Mucosa of descending colon (tissue), 1 donor: ENCODE measurements around the gene NXPE3.

GRCh38 chr3:100602998-100603974 lies 6.1 kb upstream of the ADGRG7 start:
- PRO-cap, result no peak

- PRO-cap, result no peak
Measured at GRCh38 chr3:100982580-100983114, 10.6 kb downstream of the ABI3BP start.

- PRO-cap, result unidirectional peak, plus-strand start at chr3:100987180
Measured at GRCh38 chr3:100987096-100987315, 6.2 kb downstream of the ABI3BP start.

DNA sequence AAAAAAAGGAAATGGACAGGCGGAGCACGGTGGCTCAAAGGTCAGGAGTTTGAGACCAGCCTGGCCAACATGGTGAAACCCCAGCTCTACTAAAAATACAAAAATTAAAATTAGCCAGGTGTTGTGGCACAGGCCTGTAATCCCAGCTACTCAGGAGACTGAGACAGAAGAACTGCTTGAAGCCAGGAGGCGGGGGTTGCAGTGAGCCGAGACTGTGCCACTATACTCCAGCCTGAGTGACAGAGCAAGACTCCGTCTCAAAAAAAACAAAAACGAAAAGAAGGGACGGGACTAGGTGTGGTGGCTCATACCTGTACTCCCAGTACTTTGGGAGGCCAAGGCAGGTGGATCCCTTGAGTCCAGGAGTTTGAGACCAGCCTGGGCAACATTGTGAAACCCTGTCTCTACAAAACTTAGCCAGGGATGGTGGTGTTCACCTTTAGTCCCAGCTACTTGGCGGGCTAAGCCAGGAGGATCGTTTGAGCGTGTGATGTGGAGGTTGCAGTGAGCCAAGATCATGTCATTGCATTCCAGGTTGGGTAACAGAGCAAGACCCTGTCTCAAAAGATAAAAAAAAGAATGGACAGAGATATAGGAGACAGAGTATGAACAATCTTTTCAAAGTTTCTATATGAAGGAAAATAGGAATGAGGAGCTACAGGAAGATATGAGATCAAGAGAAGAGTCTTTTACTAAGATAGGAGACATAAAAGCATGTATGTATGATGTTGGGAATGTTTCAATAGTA lies 4.7 kb upstream of the PCNP start:
- PRO-cap, result no peak

- PRO-cap, result no peak
Measured at GRCh38 chr3:101578049-101578538, 4.1 kb downstream of the PCNP start.

GRCh38 chr3:101778846-101780000 lies at the start of gene NXPE3:
Gene NXPE3 (plus strand): TSS chr3:101779211.
- PRO-cap, result bidirectional peak, plus-strand start at chr3:101779211, minus-strand start at chr3:101779122; bidirectional peak, plus-strand start at chr3:101779689, minus-strand start at chr3:101779575

GRCh38 chr3:101784815-101785797 lies 6.1 kb downstream of the NXPE3 start:
- PRO-cap, result no peak

- PRO-cap, result no peak
Measured at GRCh38 chr3:101833514-101833885, 15.8 kb upstream of the NFKBIZ start.

DNA sequence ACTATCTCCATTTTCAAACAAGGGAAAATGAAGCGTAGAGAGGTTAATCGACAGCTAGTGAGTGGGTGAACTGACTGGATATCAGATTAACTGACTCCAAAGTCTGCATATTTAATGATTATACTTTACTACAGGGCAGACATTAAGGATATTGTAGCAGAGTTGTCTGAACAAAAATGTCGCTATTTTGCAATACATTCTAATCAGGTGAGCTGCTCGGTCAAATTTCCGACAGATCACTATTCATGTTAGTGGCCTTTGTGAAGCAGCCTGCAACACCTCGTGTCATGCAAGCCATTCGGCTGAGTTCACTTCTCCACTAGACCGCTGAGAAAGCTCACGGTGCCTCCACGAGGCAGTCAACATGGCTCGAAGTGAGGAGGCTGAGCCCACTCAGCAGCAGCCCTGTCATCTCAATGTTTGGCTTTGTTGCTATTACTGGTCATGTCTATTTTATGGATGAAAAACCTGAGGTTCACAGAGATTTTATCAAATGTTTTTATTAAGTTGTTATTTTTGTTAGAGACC lies 264.3 kb downstream of the NFKBIZ start:
- PRO-cap, result no peak

GRCh38 chr3:102114592-102115012 lies 265.3 kb downstream of the NFKBIZ start:
- PRO-cap, result no peak

- PRO-cap, result unidirectional peak, minus-strand start at chr3:102180345
Measured at GRCh38 chr3:102180216-102180662, 254.6 kb upstream of the ZPLD1 start.

- PRO-cap, result no peak
Measured at GRCh38 chr3:102587081-102587631, 152.3 kb downstream of the ZPLD1 start.

GRCh38 chr3:103729650-103730103 lies 1294.9 kb downstream of the ZPLD1 start:
- PRO-cap, result no peak

DNA sequence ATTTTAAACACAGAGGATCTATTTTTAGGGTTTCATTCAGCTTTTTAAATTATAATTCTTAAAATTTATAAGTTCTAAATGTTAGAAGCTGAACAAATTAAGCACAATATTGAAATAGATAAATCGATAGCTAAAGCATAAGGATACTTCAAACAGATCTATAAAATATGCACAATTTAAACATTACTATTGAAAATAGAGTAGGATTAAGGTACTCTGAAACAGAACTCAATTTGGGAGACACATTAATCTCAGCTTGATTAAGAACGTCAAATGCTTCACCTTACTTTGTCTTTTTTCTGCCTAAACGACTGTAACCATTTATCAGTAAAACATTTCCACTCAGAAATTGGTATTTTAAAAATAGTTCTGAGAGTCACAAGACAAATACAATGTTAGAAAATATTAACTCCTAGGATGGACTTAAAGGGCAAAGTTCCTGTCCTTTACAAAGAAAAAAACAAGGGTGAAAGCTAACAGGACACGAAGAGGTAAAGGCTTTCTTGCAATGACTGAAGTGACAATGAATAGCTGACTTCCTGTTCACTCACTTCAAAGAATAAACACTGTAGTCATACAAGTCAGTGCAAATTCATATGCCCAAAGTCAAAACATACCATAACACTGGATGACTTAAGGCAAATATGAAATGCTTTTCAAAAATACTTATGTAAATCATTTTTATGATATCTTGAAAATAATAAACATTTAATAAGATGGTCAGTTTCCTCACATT lies 1389.9 kb upstream of the ALCAM start:
- PRO-cap, result no peak

DNA sequence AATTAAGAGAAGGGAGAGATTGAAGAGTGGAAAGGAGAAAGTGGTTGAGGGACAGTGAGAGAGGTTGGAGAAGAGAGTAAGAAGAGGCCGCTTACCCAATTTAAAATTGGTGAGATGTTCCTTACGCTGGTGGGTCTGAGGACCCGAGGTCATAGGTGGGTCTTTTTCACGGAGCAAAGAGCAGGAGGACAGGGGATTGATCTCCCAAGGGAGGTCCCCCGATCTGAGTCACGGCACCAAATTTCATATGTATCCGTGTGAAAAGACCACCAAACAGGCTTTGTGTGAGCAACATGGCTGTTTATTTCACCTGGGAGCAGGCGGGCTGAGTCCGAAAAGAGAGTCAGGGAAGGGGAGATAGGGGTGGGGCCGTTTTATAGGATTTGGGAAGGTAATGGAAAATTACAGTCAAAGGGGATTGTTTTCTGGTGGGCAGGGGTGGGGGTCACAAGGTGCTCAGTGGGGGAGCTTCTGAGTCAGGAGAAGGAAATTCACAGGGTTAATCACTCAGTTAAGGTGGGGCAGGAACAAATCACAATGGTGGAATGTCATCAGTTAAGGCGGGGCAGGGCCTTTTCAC lies 921.5 kb upstream of the ALCAM start:
- PRO-cap, result no peak

DNA sequence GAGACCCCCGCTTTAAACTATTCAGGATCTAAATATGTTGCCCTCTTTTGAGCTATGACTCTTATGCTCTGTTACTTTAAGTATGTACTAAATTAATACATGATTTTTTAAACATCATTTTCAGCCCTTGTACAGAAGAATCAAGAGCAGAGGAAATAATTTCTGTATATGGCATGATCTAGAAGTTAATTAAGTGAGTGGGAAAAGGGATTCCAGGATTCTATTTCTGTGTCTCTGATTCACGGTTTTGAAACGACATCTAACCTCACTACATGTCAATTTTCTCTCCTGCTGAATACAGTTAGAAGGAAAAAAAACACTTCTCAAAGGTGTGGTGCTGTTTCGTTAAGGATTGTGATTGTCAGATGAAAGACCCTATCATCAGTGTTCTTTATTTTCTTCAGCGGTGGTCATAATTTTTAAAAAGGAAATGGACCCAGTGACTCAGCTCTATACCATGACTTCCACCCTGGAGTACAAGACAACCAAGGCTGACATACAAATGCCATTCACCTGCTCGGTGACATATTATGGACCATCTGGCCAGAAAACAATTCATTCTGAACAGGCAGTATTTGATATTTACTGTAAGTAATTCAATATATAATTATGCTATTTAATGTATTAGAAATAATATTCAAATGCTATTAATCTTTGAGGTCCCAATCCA lies 167.7 kb downstream of the ALCAM start:
- PRO-cap, result no peak

DNA sequence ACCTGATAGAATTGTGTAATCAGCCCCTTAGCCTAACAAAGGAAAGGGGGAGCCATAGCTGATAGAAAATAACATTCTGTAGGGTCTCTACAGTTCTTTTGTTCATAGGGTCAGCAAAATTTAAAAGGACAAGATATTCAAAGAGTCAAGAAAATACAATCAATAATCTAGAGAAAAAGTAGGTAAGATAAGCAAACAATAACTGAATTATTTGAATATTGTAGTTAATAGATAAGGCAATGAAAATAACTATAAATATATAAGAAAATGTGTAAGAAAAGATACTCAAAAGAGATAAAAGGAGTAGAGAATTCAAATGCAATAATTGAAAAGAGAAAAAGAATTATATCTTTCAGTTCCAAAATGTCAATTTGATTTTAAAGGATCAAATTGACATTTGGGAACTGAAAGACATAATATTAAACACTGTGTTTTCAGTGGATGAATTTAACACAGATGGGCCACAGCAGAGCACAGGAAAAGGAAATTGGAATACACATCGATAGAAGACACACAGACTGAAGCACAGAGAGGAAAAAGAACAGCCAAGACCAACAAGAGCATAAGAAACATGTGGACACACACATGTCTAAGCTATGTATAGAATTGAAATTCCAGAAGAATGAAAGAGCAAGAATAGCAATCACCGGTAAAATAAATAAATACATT lies 203.4 kb downstream of the ALCAM start:
- PRO-cap, result no peak

DNA sequence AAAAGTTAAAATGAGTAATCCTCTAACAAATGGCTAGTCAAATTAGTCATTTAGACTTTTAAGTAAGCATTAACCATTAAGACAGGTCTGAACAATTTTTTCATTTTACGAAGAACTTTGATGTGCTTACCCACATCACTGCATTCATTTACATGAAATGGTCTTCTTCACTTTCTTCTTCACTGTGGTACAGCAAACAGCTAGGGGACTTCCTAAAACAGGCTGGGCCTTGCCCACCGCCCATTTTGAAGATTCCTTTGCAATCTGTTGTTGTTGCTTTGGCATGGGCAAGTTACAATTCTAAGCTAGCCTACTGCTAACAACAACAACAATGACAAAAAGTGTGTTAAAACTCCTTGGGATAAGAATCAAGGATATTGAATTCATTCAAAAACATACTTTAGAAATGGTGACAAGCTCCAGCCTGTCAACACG lies 67.4 kb downstream of the CBLB start:
- PRO-cap, result no peak

DNA sequence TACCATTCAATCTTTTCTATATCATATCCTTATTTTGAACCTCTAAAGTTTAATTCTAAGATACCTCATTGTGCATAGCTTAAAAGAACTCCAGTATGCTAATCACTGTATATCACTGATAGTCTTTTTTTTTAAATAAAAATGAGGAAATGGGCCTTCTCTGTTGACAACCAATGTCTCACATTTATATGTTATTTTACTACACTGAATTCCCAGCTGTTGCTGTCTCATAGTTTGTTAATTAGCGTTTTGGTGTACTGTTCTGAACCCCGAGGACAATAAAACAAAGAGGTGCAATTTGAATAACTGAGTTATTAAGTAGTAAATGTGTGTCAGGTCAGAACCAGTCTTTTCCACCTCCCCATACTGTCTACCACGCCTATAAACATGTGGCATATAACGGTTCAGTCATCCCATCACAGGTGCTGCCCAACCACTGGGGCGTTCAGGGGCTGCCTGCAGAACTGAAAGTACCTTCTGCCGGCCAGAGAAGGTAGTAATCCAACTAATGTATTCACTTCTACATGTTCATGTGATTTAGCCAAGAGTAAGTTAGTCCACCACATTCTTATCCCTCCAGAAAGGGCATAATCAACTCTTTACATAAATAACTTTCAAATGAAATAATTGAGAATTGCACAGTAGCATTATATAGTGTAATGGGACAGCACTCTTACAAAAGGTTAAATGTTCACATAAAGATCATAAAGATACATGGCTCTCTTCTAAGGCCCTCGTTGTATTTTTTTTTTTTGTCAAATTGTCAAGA lies 14.8 kb downstream of the CBLB start:
- PRO-cap, result no peak

DNA sequence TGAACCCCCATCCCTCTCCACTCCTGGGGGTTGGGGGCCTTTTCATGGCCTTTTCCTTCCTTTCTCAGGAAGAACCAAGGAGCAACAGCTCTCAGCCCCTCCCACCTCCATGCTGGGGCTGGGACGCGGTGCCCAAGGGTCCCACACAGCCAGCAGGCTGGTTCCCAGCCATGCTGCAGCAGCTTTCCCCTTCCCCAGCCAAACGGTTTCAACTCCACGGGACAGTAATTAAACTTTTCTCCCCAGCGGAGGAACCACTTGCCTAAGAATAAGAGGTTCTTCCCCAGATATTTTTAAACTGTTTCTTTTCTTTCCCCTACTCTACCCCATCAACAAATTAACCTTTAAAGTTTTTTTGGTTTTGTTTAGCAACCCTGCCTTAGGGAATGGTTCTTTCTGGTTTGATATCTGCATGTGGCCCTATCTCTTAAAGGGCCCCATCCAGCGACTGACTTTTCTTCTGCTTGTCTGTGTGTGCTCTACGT lies 387.7 kb upstream of the CBLB start:
- PRO-cap, result no peak